Neutrophil (primary cell): ENCODE data around the gene TIMM23B.

- PRO-cap = no peak
Measured at GRCh38 chr10:46031998-46032374, 1.6 kb upstream of the NCOA4 start.

GRCh38 chr10:46095463-46095914 is 49.4 kb upstream of the MSMB start:
- PRO-cap = no peak

GRCh38 chr10:46106111-46107368 is 60.5 kb upstream of the MSMB start:
- PRO-cap = unidirectional peak, minus-strand start at chr10:46106595

DNA sequence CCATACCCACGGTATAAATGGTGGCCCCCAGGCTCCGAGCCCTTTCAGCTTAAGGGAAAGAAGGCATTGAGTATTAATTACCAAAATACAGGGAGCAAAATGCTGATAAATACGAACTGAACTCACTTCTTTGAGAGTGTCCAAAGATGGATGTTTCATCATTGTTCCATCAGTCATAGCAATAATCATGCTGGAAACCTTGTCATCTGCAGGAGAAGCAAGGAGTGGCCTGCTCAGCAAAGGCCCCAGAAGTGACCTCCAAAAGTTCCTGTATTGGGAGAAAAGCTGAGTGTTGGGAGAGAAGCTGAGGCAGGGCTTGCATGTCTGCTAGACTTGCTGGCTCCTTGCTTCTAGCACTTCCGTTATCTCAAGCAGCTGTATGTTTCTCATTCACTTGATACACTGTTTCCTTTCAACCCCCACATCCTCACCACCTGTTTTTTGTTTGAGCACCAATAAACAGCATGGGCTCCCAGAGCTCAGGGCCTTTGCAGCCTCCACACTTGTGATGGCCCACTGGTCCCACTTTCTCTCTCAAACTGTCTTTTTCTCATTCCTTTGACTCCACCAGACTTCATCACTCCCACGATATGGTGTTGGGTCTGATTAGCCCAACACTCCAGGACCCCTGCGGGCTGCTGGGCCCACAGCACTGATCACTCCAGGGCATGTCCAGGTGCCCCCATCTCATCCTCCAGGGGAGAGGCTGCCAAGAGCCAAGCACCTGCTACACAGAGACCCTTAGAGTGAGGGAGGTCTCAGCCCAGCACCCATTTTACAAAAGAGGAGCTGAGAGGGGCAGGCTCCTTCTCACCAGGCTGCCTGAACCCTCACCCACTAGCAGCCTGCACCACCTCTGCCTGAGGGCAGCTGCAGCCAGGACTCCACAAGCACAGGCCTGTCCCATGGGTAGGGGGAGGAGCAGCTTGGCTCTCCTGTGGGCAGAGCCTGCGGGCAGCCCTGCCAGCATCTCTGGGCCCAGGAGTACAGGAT is 17.2 kb upstream of the ANTXRL start:
- PRO-cap = no peak

DNA sequence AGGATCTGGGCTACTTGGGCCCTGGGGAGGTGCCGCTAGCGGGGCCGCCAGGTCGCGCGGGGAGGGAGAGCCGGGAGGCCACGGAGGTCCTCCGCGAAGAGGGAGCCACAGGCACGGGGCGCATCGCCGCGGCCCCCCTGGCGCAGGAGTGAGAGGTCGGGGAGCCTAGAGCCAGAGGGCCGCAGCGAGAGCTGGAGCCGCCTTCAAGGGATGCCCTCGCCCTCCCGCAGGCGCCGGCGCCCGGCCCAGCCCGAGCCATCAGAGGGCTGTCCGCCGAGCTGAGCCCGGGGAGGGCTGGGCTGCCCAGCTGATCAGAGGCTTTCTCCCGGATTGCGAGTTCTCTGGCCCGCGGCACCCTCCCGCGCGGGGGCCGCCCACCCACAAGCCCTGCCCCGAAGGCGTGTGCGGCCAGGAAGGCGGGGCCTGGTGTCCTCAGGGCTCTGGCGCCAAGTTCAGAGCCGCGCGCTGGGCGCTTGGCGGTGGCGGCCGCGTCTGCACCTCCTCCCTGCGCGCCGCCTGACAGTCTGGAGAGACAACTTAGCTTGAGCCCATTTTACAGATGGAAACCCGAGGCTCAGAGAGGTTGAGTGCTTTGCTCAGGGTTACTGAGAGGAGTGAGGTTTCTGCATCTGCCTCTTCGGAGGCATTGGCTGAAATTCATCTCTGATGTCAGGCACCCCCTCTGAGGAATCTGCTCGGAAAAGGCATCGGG is 3.9 kb upstream of the ANTXRL start:
- PRO-cap = no peak

DNA sequence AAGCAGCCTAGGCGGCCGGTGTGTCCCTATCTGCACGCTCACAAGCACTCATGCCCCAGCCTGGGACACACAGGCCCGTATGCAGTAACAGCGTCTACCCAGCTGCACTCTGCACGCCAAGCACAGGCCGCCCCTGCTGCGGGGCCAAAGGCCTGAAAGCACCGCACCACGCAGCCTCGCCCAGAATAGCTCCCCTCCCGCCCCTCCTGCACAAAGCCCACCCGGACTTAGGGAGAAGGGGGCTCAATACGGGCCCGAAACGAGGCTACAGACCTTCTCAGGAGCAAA is 733 bp downstream of the GPRIN2 start:
- PRO-cap = no peak

DNA sequence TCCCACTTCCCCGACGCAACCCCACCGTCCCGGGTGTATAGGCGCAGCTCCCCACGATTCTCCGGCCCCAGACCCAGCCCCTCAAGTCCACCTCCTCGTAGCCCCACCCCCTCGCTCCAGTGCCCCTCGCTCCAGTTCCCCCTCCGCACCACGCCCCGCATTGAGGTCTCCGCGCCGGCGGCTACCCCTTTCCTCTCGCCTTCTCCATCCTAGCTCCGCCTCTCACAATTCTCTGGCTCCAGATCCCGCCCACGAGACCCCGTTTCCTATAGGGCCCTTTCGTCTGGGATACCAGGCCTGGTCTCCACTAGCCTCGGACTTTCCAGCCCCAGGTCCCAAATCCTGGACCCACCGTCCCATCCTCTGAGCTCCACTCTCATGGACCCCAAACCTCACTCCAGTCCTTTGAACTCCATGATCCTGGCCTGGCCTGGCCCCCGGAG is 471 bp upstream of the GPRIN2 start:
- PRO-cap = no peak

- PRO-cap = no peak
Measured at GRCh38 chr10:46635408-46635750, 56.5 kb downstream of the SYT15 start.

GRCh38 chr10:47166836-47167096 is 133.2 kb upstream of the GDF10 start:
- PRO-cap = no peak

- PRO-cap = no peak
Measured at GRCh38 chr10:47256637-47257217, 43.3 kb upstream of the GDF10 start.

- PRO-cap = no peak
Measured at GRCh38 chr10:47551739-47552204, 28.3 kb upstream of the AGAP9 start.

DNA sequence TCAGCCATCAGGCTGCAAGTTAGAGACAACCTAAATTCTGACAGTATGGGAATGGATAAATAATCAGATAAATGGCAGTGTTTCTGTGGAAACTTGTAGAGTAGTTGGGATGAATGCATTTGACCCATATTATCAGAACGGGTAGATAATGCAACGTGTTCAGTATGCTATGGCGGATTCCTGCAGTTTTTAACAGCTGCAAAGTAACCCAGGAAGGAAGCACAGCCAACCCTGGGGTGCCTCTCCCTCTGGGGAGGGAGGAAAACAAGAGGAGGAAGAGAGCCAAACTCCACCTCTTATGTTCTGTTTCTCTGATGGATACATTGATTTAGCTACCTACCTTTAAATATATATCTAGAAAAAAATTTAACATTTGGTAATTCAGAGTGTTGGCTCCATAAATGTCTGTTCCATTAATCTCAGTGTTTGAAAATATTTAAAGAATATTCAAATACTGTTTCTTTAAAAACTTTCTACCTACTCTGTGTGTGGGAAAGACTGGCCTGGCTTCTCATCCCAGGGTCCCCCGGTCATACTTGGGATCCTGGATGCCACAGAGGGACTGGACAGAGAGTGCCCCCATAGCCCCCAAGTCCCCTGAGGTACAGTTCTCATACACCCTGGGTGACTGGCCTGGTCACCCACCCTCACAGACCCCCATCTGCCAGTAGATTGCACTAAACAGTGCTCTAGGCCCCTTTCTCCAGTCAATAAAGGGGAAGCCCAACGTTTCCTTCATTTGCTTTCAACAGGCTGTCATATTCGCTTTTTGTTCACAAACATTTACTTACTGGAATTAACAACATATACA is 3.2 kb downstream of the TMEM273 start:
- PRO-cap = no peak

DNA sequence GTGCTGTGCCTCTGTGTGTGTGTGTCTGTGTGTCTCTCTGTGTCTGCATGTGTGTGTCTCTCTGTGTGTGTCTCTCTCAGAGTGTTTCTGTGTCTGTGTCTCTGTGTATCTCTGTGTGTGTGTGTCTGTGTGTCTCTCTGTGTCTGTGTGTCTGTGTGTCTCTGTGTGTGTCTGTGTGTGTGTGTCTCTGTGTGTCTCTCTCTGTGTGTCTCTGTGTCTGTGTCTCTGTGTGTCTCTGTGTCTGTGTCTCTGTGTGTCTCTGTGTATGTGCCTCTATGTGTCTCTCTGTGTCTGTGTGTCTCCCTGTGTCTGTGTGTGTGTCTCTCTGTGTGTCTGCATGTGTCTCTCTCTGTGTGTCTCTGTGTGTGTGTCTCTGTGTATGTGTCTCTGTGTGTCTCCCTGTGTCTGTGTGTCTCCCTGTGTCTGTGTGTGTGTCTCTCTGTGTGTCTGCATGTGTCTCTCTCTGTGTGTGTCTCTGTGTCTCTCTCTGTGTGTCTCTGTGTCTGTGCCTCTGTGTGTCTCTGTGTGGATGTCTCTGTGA is 44.8 kb upstream of the C10orf71 start:
- PRO-cap = no peak

DNA sequence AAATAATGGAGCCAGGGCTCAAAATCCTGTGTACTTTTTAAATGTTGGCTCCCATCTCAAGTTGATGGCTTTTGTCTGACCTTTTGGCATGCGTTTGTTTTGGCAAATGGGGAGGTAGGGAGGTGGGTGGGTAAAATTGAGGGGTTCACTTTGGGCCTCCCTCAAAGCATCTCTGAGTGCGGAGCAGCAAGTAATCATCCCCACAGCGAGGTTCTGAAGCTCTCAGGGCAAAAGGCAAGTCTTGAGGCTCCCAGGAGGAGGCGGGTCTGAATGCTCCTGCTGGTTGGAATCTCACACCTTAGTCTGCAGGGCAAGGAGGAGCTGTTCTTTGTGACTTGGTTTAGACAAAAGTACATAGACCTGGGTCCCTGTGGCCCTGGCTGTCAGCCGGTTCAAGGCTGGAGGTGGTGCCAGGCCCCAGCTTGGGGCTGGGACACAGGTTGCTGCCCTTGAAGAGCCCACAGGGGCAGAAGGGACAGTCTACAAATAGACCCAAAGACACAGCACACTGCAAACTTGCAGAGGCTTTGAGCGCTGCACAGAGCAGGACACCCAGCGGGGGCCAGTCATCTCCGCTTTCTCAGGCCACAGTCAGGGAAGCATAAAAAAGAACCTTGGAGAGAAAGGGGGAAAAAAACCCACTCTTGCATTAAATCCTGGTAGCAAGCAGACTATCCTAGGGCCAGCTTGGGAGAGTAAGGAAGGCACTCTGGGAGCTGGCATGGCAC is 1.1 kb upstream of the C10orf71 start:
- PRO-cap = no peak

GRCh38 chr10:49703118-49703359 is 23.6 kb downstream of the C10orf53 start:
- PRO-cap = no peak

DNA sequence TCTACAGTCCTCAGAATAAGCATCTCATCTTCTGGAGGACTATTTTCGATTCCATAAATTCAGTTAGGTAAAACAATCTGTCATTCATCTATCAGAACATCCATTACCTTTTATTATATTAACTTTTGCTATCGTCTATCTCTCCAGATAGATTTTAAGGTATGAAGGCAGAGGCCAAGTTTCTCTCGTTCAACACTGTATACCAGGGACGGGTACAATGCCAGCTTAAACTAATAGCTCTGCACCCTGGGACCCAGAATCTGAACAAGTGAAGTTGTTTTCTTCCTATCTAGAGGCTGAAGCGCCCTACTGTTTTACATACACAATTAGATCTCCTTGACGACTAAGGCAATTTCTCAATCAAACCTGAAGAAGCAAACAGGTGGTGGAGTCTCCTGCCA is 946 bp downstream of the PARG start:
- PRO-cap = no peak

- PRO-cap = no peak
Measured at GRCh38 chr10:49941708-49942747, at the start of gene TIMM23B. Gene TIMM23B (plus strand): TSS chr10:49942053.

DNA sequence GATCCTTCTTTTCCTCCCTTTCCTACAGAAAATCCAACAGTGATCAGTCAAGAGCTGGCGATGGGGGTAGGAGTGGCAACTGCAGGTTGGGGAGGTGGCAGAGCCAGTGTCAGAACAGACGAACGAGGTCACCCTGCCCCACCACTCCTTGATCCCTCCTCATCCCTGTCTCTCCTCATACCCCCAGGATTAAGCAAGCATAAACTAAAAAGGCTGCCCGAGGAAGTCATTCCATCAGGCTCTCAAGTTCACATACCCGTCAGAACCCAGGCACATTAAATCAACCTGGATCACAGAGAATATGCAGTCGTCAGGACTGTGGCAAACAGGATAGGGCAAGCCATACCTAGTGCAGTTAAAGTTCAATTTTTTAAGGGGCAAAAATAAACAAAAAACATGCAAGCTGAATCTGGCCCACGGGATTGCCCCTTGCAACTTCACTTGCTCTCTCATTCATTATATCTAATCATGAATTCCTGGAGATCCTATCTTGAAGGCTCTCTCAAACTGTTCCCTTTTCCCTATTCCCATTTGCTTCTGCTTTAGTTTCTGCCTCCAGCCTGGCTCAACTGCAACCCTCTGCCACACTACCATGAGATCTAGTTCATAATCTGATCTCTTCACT is 110.0 kb upstream of the ASAH2 start:
- PRO-cap = no peak

GRCh38 chr10:50565524-50566441 is 58.0 kb downstream of the SGMS1 start:
- PRO-cap = no peak

GRCh38 chr10:50635152-50635463 is 11.4 kb upstream of the SGMS1 start:
- PRO-cap = no peak